Measurements from ENCODE around the genes SEC14L6 and SMTN.

DNA sequence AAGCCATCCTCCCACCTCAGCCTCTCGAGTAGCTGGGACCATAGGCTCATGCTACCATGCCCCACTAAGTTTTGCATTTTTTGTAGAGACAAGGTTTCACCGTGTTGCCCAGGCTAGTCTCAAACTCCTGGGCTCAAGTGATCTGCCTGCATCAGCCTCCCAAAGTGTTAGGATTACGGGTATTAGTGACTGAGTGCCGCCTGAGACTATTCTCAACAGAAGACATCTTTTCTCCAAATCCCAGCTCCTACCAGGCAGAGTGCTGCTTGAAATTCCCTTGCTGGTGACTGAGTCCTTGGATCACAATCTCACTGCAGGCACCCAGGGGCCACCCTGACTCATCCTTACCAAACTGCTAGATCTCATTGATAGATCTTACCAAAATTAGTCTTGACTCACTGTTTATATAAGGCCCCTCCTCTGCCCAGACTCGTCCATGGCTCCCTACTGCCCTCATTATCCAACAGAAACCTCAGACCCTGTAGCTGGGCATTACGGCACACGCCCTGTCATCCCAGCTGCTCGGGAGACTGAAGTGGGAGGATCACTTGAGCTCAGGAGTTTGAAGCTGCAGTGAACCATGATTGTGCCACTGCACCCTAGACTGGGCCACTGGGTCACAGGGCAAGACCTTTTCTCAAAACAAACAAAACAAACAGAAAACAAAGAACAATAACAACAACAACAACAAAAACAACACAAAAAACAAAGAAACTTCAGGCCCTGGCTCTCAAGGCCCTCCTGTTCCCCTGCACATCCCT lies 14.7 kb downstream of the TBC1D10A start:
- PRO-cap, 3 experiments: no peak in any of the 3 experiments
- RRBS: no CpG with 5 or more reads among the region's 8 CpGs

- PRO-cap, 3 experiments: no peak in any of the 3 experiments
- RRBS: no CpG with 5 or more reads among the region's 2 CpGs
Measured at GRCh38 chr22:30317364-30317610, 9.5 kb downstream of the TBC1D10A start.

DNA sequence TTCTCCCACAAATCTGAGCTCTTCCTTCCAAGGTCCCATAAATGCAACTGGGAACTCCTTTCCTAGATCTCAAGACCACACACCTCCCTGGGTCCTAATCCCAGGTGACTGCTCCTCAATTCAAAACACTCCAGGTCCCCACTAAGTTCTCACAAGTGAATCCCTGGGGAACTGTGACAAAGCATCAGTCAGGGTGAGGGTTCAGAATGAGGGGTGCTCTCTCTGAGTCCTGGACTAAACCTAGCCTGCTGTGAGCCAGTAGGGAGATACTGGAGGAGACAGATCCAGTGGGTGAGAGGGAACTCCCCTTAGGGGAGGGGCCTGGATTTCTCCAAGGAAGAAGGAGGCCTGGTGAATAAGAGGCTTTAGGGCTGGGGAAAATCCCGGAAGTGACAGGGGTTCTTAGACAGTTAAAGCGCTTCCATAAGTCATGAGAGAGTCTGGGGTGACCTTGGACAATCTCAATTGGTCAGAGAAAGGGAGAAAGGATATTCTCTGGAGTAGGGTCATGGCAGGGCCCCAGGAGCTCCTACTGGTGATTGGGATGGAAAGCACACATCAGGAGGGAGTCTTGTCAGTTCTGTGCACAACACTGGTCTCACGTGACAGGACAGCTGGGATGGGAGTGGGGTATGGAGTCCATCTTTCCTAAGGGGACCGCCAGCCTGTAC lies 1.7 kb downstream of the TBC1D10A start:
- PRO-cap, 3 experiments: peak in 2 of 3 experiments; most common plus-strand start position 386 of the sequence (in 2); most common minus-strand start position 242 of the sequence (in 2)
- RRBS: no CpG with 5 or more reads among the region's 4 CpGs

DNA sequence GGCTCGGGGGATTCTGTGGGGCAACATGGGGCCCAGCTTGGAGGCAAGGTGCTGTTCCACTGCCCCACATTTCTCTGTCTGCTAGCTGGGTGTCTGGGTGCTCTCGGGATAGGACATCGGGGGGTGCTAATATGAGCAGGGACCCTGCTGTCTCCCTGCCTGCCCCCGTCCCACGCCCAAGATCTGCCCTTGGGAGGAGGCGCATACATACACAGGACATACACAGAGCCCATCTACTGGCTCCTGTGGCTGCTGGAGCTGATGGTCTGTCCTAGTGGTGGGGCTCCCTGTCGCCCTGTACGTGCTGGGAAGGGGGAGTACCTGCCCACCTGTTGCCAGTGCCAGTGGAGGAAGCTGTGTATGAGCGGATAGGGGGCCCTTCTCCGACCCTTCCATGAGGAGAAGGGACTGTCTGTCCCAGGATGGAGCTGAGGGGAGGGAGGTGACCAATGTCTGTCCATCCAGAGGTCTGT lies 1.1 kb downstream of the TBC1D10A start:
- PRO-cap, 3 experiments: no peak in any of the 3 experiments
- RRBS: no CpG with 5 or more reads among the region's 10 CpGs

GRCh38 chr22:30348143-30348578 lies 8.5 kb downstream of the SF3A1 start:
- PRO-cap, 3 experiments: no peak in any of the 3 experiments
- RRBS: 84% methylated on average over 2 of the region's 6 CpGs

DNA sequence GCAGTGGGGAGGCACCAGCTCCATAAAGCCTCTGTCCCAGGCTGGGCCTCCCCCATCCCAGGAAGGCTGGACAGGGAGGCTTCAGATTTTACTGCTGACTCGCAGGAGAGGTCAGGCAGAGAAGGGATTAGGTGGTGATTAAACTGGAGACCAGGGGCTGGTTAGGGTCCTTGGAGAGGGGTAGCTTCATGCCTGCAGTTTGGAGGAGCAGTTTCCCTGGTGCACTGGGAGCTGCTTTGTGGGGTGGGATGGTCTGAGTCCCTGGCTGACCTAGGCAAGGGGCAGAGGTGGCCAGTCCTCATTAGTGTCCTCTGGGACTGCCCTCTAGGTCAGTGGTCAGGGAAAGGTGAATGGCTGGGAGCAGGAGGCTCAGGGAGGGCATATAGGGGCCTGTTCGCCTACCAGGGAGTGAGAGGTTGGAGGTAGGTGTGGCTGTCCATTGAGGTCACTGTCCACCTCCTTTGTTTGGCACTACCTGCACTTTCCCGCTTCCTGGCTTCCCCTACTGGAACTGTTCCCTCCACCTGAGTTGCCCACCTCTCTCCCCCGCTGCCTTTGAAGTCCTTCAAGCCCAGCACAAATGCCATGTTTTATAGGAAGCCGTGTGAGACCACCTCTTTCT lies 1.4 kb downstream of the SEC14L2 start:
- PRO-cap, 3 experiments: no peak in any of the 3 experiments
- RRBS: no CpG with 5 or more reads among the region's 5 CpGs

DNA sequence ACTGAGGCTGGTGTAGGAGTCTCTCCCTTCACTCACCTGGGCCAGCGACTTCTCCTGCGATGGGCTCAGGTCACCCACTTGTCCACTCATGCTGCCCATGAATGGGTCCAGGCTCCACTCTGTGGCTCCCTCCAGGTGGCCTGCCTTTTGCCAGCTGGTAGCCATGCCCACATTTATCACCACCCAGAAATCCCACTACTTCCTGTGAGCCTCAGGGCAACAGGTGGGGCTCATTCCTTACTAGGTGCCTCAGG lies at the start of gene SEC14L6:
Gene SEC14L6 (minus strand): TSS at position 149 of the 254 bp plus-strand sequence.
- PRO-cap, 3 experiments: no peak in any of the 3 experiments
- RRBS: no CpG with 5 or more reads among the region's 2 CpGs

DNA sequence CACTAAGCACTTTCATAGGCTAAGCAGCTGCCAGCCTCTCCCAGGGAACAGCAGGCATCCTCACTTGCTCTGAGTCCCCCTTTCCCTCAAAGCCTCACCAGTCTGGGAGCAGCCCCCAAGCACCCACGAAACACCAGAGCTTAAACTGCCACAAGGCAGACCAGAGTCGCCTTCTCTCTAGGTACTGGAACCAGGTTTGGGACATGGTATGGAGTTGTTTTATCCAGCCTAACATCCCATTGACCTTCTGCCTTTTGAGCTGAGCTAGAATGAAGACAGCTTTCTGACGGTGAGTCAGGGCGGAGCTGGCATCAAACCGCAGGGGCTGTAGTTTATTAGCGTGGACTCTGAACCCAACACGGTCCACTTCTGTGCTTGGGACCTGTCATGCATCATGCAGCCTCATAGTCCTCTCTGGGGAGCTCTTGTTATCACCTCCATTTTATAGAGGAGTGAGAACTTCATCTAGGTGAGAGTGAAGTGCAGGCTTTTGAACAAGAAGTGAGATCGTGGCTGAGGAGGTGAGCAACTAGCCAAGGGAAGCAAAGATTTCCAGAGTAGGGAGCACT lies 8.4 kb downstream of the GAL3ST1 start:
- PRO-cap, 3 experiments: no peak in any of the 3 experiments
- RRBS: no CpG with 5 or more reads among the region's 8 CpGs

- PRO-cap, 3 experiments: peak in 3 of 3 experiments; most common plus-strand start chr22:30969248 (in 2)
- RRBS: 1% methylated on average over 9 of the region's 22 CpGs
Measured at GRCh38 chr22:30969141-30969350, 472 bp upstream of the MORC2 start.

- PRO-cap, 3 experiments: peak in 3 of 3 experiments; most common plus-strand start chr22:31080973 (in 3); most common minus-strand start chr22:31080884 (in 3)
- RRBS: under 1% methylated on average over 21 of the region's 59 CpGs
Measured at GRCh38 chr22:31080288-31081491, at the start of gene SMTN. Gene SMTN, plus strand, starts transcription at chr22:31081318.

GRCh38 chr22:31081861-31082995 lies 1.1 kb downstream of the SMTN start:
- PRO-cap, 3 experiments: peak in 2 of 3 experiments; most common plus-strand start chr22:31082454 (in 1); most common minus-strand start chr22:31082372 (in 2)
- RRBS: no CpG with 5 or more reads among the region's 11 CpGs

- PRO-cap, 3 experiments: no peak in any of the 3 experiments
- RRBS: no CpG with 5 or more reads among the region's 5 CpGs
Measured at GRCh38 chr22:31140793-31141178, 478 bp upstream of the PLA2G3 start.

DNA sequence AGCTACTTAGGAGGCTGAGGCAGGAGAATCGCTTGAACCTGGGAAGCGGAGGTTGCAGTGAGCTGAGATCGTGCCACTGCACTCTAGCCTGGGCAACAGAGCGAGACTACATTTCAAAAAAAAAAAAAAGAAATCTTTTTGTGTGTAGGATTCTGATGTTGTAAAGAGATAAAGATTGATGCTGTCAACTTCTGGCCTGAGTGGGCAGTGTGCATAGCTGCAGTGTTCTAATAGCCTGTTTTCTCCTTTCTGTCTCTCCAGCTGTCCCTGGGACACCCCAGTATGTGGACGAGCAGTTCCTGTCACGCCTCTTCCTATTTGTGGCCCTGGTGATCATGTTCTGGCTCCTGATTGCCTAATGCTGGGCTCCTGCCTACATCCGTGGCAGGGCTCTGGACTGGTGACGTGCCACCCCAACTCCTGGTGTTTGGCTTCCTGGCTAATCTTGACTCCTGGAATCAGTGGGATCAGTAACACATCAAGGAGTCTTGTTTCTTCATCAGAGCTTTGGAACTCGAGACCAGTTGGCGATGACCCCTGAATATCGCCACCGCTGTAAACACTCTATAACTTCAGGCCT lies 7.8 kb upstream of the LIMK2 start:
- PRO-cap, 3 experiments: no peak in any of the 3 experiments
- RRBS: no CpG with 5 or more reads among the region's 12 CpGs

DNA sequence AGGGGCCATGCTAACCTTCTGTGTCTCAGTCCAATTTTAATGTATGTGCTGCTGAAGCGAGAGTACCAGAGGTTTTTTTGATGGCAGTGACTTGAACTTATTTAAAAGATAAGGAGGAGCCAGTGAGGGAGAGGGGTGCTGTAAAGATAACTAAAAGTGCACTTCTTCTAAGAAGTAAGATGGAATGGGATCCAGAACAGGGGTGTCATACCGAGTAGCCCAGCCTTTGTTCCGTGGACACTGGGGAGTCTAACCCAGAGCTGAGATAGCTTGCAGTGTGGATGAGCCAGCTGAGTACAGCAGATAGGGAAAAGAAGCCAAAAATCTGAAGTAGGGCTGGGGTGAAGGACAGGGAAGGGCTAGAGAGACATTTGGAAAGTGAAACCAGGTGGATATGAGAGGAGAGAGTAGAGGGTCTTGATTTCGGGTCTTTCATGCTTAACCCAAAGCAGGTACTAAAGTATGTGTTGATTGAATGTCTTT lies 10.7 kb downstream of the LIMK2 start:
- PRO-cap, 3 experiments: no peak in any of the 3 experiments
- RRBS: no CpG with 5 or more reads among the region's 4 CpGs

DNA sequence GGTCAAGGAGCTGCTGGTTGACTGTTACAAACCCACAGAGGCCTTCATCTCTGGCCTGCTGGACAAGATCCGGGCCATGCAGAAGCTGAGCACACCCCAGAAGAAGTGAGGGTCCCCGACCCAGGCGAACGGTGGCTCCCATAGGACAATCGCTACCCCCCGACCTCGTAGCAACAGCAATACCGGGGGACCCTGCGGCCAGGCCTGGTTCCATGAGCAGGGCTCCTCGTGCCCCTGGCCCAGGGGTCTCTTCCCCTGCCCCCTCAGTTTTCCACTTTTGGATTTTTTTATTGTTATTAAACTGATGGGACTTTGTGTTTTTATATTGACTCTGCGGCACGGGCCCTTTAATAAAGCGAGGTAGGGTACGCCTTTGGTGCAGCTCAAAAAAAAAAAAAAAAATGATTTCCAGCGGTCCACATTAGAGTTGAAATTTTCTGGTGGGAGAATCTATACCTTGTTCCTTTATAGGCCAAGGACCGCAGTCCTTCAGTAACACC lies 15.2 kb downstream of the PIK3IP1 start:
- PRO-cap, 3 experiments: no peak in any of the 3 experiments
- RRBS: no CpG with 5 or more reads among the region's 16 CpGs

DNA sequence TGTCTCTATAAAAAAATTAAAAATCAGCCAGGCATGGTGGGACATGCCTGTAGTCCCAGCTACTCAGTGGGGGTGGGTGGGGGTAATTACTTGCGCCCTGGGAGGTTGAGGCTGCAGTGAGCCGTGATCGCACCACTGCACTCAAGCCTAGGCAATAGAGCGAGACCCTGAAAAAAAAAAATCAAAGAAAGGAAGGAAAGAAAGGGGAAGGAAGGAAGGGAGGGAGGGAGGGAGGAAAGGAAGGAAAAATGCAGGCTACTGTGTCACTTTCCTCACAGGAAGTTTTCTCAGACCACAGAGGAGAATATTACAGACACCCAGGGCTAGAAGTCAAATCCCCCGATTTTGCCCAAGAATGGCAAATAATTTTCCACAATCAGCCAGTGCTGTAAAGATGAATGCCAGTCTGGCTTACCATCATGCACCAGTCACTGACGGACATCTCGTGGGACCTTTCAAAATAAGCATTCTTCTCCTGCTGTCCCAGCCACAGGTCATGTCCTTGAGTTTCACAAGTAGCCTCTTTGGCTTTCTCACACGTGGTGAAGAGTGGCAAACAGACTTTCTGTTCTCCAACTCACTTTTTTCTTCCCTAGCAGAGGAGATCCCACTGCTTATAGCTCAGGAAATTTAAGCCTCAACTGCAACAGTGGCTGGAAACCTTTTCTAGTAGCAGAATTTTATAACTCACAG lies 3.9 kb downstream of the PIK3IP1 start:
- PRO-cap, 3 experiments: no peak in any of the 3 experiments
- RRBS: no CpG with 5 or more reads among the region's 8 CpGs

- PRO-cap, 3 experiments: no peak in any of the 3 experiments
- RRBS: no CpG with 5 or more reads among the region's 9 CpGs
Measured at GRCh38 chr22:31326530-31327212, 19.5 kb downstream of the PATZ1 start.

- PRO-cap, 3 experiments: peak in 1 of 3 experiments; most common plus-strand start chr22:31343536 (in 1); most common minus-strand start chr22:31343433 (in 1)
- RRBS: 20% methylated on average over 5 of the region's 10 CpGs
Measured at GRCh38 chr22:31342996-31343754, 3.0 kb downstream of the PATZ1 start.

DNA sequence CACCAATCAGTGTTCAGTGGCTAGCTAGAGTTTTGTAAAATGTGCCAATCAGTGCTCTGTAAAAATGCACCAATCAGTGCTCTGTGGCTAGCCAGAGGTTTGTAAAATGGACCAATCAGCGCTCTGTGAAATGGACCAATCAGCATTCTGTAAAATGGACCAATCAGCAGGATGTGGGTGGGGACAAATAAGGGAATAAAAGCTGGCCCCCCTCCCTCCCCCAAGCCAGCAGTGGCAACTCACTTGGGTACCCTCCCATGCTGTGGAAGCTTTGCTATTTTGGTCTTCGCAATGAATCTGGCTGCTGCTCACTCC lies 5.5 kb upstream of the DRG1 start:
- PRO-cap, 3 experiments: no peak in any of the 3 experiments
- RRBS: no CpG with 5 or more reads among the region's 2 CpGs

DNA sequence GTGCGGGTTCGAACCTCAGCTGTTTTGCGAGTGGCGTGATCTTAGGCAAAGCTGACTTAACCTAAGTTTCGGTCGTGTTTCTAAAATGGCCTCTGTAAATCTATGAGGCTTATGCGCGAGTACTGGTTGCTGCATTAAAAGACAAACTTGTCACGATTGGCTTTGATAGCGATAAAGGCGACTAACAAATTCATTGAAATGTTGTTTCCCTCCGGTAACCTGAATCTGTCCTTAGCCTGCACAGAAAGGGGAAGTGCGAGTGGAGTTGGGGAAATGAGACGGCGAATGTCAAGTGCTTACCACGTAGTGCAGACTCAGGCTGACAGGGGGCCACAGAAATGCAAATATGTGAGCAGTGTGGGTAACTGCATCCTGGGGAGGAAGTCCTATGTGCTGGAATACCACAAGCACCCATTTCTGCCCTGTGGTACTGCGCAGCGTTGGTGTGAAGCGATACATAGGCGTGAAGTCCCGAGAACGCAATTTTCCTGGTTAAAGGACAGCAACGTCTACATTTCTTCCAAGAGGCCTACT lies 779 bp upstream of the EIF4ENIF1 start:
- PRO-cap, 3 experiments: peak in 1 of 3 experiments; most common plus-strand start position 378 of the sequence (in 1); most common minus-strand start position 287 of the sequence (in 1)
- RRBS: no CpG with 5 or more reads among the region's 23 CpGs